ENCODE measurements around a stretch of chr4.

- PRO-cap, 2 experiments, result peak in 2 of 2 experiments; most common plus-strand start chr4:163558860 (in 1); most common minus-strand start chr4:163558839 (in 2)
Observed at GRCh38 chr4:163558259-163559181, 64.0 kb downstream of the TMA16 start.

GRCh38 chr4:163611531-163612566 is 117.4 kb downstream of the TMA16 start:
- PRO-cap, 2 experiments, result no peak in any of the 2 experiments

GRCh38 chr4:165206366-165206858 is 949 bp upstream of the KLHL2 start:
- PRO-cap, 2 experiments, result no peak in any of the 2 experiments

DNA sequence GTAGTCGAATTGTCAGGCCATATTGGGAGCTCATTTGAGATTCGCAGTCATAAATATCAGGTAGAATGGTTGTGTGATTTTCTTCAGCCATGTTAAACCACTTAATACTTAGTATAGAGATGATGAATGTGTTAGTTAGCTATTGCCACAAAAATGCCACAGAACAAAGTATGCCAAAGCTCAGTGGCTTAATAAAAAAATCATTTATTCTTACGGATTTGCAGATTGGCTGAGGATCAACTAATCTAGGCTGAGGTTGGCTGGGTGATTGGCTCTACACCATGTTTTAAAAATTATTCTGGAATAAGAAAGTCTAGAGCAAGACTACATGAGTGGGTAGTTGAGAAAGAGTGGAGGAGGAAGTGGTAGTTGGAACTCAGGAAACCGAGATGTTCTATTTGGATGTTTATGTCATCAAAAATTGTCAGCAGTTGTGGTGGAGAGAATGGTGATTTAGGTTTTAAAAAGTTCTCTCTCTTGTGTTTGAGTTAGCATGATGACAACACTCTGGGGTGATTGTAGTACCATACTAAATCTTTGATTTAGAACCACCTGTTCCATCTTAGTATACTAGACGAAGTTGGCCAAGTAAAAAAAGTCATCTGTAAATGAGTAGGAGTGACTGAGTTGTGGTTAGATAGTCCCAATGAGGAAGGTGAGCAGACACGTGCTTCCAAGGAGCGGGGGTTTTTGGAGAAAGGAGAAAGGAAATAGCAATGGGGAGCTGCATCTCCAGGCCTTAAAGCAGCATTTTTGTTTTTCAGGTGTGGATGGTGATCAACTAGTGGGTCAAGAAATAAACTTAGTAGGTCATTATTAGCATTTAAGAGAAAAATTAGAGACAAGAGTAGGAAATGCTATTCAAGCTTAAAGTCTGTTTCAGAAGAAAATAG is 31.4 kb downstream of the GK3 start:
- PRO-cap, 2 experiments, result no peak in any of the 2 experiments

- PRO-cap, 2 experiments, result peak in 2 of 2 experiments; most common plus-strand start chr4:165326947 (in 2)
Observed at GRCh38 chr4:165326462-165327084, 896 bp upstream of the MSMO1 start.

DNA sequence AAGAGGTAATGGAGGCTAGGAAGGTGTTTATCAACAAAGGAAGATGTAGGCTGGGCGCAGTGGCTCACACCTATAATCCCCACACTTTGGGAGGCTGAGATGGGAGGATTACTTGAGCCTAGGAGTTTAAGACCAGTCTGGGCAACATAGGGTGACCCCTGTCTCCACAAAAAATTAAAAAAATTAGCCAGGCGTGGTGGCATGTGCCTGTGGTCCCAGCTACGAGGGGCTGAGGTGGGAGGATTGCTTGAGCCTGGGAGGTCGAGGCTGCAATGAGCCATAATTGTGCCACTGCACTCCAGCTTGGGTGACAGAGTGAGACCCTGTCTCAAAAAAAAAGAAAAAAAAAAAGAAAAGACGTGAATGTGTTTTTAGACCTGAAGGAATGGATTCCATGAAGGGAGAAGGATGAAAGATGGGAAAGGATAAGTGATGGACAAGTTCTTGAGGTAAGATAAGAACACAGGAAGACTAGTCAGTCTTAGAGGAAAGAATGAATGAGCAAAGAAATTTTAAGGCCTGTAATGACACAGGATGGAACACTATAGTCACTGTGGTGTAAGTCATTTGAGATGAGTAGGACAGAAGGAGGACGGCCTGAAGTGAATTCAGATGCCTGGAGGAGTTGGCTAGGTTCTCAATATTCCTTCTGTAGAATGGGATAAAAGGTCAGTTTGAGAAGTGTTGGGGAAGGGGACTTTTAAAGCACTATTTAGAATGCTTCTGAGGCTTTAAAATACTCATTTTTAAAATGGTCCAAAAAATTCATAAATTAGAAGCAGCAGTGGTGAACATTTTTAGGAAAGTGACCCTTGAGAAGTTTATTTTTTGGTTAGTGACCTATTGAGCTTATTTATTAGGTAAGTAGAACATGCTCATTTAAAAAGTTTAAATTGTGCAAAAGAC is 3.8 kb downstream of the MSMO1 start:
- PRO-cap, 2 experiments, result no peak in any of the 2 experiments

DNA sequence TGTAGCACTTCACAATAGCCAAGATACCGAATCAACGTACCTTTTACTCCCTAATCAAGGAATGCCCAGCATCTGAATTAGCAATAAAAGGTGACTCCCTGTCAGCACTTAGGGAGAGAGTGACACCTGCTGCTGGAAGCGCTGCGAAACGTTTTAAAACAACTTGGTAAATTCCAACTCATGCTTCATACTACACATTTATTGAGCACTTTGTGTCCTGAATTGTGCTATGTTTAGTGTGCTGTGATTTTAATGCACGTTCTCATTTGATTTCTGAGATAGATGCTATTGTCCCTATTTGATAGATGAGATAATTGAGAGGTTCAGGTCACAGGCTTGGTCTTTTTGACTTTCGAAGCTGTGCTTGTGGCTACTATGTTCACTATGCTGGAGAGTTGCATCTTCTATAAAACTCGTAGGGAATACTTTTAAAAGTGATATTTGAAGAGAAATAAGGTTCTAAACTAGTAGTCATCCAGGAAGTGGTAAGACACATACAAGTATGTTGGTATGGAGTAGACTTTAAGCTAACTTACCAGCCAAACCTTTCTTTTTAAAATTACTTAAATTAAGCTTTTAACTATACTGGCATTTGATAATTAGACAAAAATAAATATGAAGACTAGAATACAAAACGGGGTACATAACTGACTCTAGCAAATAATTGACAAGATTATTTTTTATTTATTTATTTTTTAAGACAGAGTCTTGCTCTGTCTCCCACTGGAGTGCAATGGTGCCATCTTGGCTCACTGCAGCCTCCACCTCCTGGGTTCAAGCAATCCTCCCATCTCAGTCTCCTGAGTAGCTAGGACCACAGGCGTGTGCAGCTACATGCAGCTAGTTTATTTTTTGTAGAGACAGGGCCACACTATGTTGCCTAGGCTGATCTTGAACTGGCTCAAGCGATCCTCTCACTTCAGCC is 16.6 kb downstream of the MSMO1 start:
- PRO-cap, 2 experiments, result no peak in any of the 2 experiments

GRCh38 chr4:165464344-165464862 is 85.6 kb downstream of the CPE start:
- PRO-cap, 2 experiments, result no peak in any of the 2 experiments

DNA sequence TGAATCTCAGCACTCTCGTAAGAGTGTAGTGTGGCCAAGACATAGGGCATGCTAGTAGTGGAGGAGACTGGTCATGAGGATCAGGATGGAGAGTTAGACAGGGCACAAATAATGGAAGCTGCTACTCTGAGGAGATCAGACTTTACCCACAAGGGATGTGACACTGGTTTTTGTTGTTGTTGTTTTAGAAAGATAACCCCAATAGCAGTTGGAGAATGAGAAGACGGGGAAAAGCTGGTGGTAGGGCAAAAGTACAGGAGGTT is 203.2 kb downstream of the CPE start:
- PRO-cap, 2 experiments, result no peak in any of the 2 experiments

- PRO-cap, 2 experiments, result no peak in any of the 2 experiments
Observed at GRCh38 chr4:168494828-168495027, 2.1 kb upstream of the PALLD start.

DNA sequence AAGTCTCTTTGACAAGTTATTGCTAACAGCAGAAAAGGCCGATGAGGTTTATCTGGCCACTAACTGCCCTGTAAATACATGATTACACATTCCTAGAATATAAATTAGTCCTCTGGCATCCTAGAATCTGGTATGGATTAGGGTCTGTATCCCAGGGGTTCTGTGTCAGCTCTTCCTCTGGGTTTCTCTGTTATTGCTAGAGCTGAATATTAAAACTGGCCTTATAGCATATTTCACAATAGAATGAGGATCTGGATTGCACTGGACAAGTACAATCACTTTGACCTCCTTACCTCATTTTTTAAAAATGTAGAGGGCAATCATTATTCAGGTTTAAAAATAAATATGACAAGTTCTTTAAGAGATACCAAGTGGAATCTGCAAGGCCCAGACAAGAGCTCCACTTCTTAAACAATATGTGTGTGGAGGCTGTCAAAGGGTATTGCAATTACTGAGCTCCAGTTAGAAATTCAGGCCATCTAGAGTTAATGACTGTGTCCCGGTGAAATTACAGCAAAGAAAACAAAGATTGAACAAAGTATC is 1.4 kb downstream of the PALLD start:
- PRO-cap, 2 experiments, result no peak in any of the 2 experiments

DNA sequence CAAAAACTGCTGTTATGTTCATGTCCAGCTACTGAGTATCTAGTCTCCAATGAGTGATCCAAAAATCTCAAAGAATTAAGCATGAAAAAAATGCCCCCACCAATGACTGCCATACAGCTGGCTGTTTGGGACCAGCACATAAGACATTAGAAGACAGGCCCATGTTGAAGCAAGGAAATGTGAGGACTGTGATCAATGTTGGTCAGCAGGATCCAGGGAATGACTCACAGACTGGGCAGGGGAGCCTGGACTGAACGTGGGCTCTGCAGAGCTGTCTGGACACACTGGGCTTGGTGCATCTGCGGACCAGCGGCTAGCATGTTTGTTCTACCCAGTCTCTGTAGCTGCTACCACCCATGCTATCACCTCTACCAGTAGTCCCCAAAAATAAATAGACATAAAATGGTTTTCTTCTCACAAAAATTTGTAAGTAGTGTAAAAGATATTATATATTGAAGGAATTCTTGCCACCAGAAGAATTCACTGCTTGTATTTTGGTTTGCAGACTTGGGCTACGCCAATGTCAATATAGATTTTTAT is 108.6 kb downstream of the PALLD start:
- PRO-cap, 2 experiments, result no peak in any of the 2 experiments

- PRO-cap, 2 experiments, result no peak in any of the 2 experiments
Observed at GRCh38 chr4:168632491-168633456, 135.9 kb downstream of the PALLD start.

DNA sequence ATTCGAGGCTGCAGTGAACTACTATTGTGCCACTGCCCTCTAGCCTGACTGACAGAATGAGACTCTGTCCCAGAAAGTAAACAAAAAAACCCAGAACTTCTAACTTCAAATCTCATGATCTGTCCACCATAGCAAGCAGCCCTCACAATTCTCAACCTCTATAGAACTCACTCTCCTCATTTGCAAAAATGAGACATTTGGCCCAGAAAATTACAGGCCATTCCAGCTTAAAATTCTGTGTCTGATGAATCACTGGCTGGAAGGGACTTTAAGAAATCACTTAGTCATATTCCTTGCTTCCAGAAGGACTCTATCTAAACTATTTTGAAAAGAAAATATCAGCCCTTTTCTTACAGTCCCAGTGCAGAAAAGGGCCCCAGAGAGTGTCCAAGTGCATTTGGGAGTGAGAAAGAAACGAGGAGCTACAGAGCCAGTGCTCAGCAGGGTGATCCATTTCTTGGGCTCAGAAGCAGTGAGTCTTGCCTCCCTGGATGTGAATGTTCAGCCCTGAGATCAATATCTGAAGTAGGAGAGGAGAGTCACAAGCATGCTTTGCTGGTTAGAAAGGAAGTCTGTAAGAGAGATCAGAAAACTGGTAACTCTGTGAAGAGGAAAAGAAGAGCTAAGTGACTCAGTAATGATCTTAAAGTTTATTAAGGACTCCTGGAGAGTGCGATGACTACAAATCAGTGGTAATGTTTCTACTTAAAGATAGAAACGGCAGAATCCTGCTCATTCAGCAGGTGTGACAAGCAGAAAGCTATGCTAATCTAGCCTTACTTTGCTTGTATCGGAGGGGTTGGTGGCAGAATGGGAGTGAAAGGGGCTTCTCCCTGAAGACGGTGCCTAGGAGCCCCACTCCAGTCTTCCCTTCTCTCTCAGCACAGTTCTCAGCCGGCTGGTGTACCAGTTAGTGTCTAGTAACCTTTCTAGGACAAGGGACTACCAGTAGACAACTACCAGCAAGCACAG is 139.8 kb downstream of the PALLD start:
- PRO-cap, 2 experiments, result no peak in any of the 2 experiments

DNA sequence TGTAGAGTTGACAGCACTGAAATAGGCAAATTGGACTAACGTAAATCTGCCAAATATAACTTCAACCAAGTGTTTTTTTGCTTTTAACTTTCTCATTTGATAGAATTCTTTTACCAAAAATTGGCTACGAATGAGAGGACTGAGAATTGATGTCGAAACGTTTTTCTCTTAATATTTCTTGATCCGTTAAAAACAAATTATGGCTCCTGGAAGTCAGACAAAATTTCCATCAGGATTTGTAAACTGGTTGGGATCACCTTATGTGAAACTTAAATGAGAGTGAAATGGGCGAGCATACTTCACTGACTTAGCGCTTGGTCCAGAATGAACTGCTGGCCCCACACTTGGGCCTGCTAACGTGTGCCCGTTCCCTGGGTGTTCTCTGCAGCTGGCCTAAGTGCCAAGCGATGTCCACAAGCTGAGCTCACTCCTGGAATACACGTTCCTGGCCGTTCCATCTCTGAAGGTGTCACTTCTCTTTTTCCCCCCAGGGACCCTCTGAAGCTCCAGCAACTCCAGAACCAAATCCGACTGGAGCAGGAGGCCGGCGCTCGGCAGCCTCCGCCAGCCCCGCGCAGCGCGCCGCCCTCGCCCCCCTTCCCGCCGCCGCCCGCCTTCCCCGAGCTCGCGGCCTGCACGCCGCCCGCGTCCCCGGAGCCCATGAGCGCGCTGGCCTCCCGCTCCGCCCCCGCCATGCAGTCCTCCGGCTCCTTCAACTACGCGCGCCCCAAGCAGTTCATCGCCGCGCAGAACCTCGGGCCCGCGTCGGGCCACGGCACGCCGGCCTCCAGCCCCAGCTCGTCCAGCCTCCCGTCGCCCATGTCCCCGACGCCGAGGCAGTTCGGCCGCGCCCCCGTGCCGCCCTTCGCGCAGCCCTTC is 132.6 kb downstream of the CBR4 start:
- PRO-cap, 2 experiments, result no peak in any of the 2 experiments

DNA sequence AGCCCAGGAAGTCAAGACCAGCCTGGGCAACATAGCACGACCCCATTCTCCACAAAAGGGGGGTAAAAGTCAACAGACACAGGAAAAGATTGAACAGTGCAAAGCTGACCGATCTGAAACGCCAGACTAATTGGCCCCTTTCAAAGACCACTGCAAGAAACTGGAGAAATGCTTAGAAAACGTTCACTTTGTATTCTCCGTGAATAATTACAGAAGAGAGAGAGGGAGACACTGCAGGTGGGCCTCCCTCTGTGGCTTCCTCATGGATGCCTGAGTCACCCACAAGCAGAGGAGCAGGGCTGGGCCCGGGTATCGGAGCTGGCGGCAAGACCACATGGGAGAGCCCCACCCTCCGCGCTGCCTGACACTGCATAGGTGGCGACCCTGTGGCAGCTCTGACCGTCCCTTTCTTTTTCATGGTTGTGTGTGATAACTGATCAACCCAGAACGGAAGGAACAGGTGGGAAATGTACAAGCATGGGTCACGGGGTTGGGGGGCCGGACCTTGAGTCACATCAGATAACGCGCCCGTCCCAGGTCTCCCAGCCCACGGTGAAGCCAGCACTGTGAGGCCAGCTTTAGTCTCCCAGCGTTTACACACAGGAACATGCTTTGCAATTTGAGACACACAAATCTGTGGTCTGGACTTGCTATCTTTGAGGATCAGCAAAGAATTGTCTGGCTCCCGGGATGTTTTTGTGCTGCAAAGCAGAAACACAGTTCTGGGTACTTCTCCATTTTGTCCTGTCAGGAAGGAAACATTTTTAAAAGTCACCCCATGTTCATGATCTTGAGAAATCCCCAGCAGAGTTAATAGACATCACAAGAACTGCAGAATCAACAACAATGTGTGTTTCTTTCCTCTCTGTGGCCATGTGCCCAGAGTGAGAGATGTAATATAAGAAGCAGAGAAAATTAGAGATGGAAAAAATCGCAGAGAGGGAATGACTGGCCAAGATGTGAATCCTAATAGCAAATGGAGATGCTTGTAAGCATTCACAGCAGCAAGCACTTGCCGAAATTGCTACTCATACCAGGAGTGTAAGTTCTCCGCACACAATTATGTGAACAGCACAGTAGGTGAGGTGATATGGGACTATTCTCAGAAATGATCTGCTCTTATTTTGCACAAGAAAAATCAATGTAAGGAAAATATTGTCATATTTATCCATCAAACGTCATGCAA is 70.1 kb upstream of the CBR4 start:
- PRO-cap, 2 experiments, result no peak in any of the 2 experiments

- PRO-cap, 2 experiments, result no peak in any of the 2 experiments
Observed at GRCh38 chr4:169254553-169255051, 16.2 kb downstream of the SH3RF1 start.

- PRO-cap, 2 experiments, result no peak in any of the 2 experiments
Observed at GRCh38 chr4:169257296-169257780, 13.4 kb downstream of the SH3RF1 start.

GRCh38 chr4:169618408-169618709 is 2.0 kb upstream of the CLCN3 start:
- PRO-cap, 2 experiments, result peak in 2 of 2 experiments; most common plus-strand start chr4:169618571 (in 2); most common minus-strand start chr4:169618506 (in 2)

- PRO-cap, 2 experiments, result no peak in any of the 2 experiments
Observed at GRCh38 chr4:169668091-169668727, 47.8 kb downstream of the CLCN3 start.